Temporal lobe (tissue), 2 donors: ENCODE measurements around a stretch of chr6.

DNA sequence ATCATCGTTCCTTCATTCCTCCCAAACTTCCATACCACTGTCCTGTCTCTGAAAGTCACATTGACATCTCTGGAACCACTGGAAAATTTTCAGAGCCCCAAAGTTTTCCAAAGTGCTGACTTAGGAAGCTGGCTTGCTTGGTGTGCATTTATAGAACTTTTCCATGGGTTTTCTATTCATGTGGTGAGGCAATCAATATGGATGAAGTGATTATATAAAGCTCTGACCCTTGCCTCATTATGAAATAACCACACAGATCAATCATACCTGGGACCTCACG is 22.8 kb upstream of the SIM1 start:
- RAMPAGE, long total RNA = no peak

GRCh38 chr6:101961733-101962016 is 568.2 kb downstream of the GRIK2 start:
- RAMPAGE, long total RNA = no peak

DNA sequence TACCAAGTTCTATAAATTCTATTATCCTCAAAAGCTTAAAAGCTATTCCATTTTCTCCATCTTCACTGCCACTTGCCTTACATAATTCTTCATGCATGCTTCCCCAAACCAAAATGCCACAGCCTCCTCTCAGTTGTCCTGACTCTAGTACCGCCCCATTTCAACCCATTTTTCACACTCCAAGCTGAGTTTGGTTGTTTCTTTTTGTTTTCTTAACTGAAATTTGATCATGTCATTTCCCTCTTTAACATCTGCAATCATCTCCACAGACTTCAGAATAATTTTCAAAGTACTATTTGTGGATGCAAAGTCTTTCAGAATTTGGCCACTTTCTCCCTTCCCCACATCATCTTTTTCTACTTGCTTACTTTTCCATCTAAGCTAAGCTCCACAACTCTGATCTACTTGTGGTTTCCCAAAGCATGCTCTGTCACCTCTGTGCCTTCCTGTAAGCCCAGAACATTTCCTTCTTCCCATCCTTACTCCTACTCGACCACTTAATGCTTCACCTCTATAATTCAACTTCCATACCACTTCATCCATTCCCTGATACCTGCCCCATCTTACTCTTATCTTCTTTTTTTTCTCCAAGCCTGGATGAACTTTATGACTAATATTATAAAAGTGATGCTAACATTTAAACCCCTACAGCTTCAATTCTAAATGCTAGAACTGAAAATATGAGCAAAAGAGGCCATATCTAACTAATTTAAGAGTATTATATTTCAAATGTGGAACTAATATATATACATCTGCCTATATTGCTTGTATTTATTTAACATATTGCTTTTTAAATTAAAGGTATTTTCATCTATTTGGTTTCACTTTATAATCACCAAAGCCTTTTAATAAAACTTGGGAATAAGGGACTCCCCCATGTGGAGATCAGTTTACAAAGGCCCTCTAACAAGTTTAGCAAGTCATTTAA is 92.1 kb downstream of the HACE1 start:
- RAMPAGE, long total RNA = no peak

GRCh38 chr6:104996386-104996709 is 39.4 kb downstream of the LIN28B start:
- RAMPAGE, long total RNA = no peak

- RAMPAGE, long total RNA = no peak
Observed at GRCh38 chr6:105294966-105295718, 107.7 kb downstream of the PREP start.

DNA sequence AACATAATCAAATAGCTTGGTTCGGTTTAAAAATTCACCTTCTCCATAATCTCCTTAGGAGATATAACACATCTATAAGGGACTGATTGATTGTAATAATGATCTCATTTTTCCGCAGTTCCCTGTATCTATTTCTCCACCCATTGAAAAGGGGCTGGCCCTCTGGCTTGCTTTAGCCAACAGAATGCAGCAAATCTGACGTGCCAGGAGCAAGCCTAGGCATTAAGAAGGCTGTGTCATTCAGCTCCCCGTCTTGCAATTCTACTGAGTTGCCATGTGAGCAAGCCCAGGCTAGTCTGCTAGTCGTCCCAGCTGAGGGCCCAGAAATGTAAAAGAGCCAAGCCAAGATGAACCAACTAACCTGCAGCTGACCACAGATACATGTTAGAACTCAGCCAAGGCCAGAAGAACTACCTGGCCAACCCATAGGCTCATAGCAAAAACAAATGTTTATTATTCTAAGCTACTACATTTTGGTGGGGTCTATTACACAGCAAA is 30.1 kb downstream of the PREP start:
- RAMPAGE, long total RNA = no peak

DNA sequence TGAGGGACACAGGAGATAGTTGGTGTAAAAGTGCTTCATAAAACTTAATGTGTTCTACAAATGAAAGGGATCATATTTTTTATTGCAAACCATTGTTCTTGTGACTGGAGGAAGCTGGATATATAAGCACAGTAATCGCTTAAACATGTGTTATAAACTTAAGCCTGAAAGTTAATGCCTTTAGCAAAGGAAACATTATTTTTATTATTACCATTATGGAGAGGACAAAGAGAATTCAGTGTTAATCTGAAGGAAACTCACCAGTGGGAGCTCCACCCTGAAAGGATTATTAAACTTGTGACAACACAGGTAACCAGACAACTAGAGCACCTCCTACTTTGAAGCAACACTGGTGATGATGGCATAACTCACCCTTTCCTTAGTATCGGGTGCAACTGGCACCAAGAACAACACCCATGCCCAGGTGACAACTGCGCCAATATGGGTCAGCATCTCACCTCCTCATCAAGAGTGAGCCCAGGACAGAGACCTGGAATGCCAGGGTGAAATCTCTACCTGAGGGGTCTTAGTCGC is 288.7 kb upstream of the PRDM1 start:
- RAMPAGE, long total RNA = no peak

- RAMPAGE, long total RNA = no peak
Observed at GRCh38 chr6:105806196-105807134, 279.7 kb upstream of the PRDM1 start.

- RAMPAGE, long total RNA = no peak
Observed at GRCh38 chr6:106087158-106087967, 1.2 kb downstream of the PRDM1 start.

DNA sequence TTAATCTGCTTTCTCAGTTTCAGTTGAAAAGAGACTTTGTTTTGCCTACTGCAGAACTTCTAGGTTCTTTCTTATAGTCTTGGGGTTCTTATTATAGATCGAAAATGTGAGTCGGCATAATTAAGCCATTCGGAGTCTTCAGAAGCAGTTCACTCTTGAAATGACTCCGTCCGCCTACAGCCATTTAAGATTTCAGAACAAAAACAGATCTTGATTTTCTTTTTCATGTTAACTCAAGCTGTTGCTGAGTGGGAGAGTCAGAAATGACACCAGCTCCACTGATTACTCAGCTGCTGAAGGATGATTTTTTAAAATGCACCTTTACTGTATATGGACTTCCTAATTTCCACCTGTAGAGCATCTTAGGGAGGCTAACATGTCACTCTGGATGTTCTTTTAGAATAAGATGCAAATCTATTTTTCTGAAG is 15.9 kb downstream of the PRDM1 start:
- RAMPAGE, long total RNA = no peak

- RAMPAGE, long total RNA = no peak
Observed at GRCh38 chr6:106163455-106163777, 77.3 kb downstream of the PRDM1 start.

DNA sequence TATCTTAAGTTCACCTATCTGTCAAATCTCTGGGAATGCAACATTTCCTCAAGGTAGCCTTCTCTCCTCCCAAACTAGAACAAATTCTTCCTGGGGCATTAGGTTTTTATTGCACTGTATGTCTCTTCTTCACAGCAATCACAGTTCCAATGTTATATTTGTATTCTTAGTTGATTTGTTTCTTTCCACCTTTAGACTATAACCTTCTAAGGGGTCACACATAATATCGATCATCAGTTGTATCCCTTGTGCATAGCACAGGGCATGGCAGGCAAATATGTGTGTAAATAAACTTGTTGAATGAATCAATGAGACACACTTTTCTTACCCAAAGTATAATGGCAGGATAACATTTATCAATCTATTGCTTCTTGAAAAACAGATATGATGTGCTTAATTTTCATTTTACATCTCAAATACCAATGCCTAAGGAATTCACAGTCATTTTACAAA is 81.0 kb downstream of the ATG5 start:
- RAMPAGE, long total RNA = no peak

GRCh38 chr6:106454603-106454946 is 94.1 kb downstream of the CRYBG1 start:
- RAMPAGE, long total RNA = no peak

- RAMPAGE, long total RNA = no peak
Observed at GRCh38 chr6:106519369-106520636, 109.5 kb downstream of the RTN4IP1 start.

DNA sequence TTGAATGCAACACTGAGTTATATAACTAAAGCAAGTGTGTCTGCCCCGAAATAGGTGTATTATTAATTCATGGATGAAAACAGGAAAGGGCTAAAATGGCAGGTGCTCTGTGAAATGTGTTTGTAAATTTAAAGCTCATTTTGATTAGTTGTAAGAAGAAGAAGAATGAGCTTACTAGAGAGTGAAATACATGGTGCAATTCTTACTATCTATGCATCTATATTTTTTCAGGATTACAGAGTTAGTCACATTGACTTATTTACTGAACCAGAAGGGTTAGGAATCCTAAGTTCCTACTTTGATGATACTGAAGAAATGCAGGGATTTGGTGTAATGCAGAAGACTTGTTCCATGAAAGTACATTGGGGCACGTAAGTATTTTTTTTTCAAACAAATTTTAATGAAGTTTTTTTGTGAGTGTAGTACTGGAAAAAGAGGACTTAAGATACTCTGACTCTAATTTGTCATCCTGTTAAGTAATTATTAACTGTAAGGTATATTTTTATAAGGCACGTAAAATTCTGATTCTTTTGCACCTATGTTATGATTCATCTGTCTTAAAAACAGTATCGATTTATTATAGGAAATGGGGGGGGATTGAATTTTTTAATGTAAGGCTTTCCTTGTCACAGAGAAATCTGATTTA is 99.2 kb downstream of the RTN4IP1 start:
- RAMPAGE, long total RNA = no peak

GRCh38 chr6:106533165-106533775 is 96.0 kb downstream of the RTN4IP1 start:
- RAMPAGE, long total RNA = no peak

- RAMPAGE, long total RNA = no peak
Observed at GRCh38 chr6:106539849-106540422, 89.4 kb downstream of the RTN4IP1 start.

DNA sequence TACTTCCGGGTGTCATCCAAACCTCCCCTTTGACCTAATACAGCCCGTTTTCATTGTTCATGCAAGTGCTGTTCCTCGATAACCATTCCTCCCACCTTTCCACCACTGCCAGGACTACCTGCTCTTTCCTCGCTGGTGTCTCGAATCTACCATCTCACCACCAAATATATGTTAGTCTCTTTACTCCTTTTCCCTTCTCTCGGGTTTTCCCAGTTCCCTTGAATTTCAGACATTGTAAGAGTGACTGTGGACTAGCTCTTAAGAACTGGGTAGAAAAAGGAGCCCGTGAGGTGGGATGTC is 61.4 kb downstream of the RTN4IP1 start:
- RAMPAGE, long total RNA = no peak

- RAMPAGE, long total RNA = no peak
Observed at GRCh38 chr6:106626066-106626922, 3.0 kb downstream of the RTN4IP1 start.

GRCh38 chr6:106724707-106725313 is 95.4 kb downstream of the QRSL1 start:
- RAMPAGE, long total RNA = no peak